Pericardium fibroblast (primary cell): ENCODE measurements around the gene SUZ12.

GRCh38 chr17:30952873-30953553, 17.8 kb upstream of the RNF135 start:
- RAMPAGE, long total RNA: no peak

DNA sequence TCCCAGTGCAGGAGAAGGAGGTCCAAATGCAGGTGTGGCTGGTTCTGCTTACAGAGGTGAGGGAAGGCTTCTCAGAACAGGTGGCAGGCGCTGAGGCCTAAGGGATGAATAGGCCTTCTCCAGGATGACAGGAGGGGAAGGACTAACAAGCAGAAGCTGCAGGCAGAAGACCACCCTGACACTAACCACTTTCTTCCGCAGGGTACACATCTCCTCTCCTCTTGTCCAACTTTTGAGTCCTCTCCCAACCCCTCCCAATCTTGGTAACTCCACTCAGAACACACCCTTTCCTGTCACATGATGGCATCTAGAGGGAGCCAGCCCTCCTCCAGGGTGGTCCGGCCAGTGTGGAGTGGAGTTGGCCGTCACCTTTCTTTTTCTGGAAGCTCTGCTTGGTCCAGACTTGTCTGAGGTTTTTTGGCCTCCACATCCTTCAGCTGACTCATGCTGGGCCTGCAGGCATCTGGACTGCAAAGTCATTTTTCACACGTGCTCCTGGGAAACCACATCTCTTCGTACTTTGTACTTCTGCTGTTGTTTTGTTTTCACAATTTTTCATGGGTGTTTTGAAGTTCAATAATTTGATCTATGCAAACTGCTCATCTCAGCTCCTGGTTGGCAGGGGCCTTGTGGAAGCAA, 42.7 kb upstream of the NF1 start:
- RAMPAGE, long total RNA: no peak

GRCh38 chr17:31067862-31068392, 26.9 kb upstream of the NF1 start:
- RAMPAGE, long total RNA: no peak

- RAMPAGE, long total RNA: no peak
Measured at GRCh38 chr17:31110994-31111529, 16.3 kb downstream of the NF1 start.

DNA sequence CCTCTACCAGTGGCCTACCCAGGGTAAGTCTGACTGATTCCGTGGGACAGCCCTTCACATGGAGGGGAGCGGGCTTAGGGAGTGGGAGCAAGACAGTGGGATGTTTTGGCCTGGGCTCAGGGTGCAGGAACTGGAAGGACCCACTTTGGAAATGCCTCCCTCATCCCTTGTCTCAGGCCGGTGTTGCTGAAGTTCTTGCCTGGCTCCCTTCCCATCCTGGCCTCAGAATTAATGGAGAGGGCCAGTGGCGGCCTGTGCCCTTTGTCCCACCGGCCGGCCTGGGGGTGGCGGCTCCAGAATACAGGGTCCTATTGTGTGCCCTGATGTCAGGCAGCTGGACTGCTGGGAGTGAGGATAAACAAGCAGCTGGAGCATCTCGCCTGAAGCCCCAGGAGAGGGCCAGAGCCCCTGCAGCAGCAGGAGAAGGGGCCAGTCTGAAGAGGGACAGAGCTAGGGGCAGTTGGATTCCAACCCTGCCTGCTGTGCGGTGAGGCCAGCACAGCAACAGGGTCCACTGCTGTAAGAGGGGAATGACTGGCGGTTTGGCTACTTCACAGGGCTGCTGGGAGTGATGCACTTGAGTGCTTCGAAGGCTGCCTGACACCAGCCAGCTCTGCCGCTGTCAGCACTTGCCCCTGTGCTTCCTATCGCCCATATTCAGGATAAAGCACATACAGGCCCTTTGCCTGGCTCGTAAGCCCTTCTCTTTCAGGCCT, 24.9 kb downstream of the RAB11FIP4 start:
- RAMPAGE, long total RNA: no peak

- RAMPAGE, long total RNA: no peak
Measured at GRCh38 chr17:31457175-31458062, 65.9 kb downstream of the RAB11FIP4 start.

DNA sequence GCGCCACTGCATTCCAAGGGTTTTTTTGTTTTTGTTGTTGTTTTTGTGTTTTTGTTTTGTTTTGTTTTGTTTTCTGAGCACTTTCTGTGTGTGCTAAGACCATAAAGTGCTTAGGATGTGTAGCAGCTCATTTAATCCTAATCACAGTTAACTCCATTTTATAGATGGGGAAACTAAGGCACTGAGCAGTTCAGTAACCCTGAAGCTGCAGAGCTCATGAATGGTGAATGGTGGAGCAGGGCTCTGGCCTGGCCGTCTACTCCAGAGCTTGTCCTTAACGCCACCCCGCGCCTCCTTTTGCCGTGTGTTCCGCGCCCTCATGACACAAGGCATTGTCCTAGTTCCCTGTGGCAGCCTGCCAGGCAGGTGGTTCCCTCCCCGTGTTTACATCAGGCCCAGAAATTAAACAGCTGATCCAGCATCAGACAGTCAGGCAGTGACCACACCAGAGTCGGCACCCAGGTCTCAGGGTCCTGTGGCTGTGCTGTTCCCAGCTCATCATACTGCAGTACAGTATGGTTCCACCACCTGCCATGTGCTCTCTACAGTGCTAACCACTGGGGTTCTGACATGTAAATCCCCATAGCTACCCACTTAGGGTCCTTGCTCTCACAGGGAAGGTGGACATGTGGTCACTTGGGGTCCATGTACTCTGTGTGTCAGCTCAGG, 119.6 kb downstream of the RAB11FIP4 start:
- RAMPAGE, long total RNA: no peak

GRCh38 chr17:31562483-31563048, 171.1 kb downstream of the RAB11FIP4 start:
- RAMPAGE, long total RNA: no peak

DNA sequence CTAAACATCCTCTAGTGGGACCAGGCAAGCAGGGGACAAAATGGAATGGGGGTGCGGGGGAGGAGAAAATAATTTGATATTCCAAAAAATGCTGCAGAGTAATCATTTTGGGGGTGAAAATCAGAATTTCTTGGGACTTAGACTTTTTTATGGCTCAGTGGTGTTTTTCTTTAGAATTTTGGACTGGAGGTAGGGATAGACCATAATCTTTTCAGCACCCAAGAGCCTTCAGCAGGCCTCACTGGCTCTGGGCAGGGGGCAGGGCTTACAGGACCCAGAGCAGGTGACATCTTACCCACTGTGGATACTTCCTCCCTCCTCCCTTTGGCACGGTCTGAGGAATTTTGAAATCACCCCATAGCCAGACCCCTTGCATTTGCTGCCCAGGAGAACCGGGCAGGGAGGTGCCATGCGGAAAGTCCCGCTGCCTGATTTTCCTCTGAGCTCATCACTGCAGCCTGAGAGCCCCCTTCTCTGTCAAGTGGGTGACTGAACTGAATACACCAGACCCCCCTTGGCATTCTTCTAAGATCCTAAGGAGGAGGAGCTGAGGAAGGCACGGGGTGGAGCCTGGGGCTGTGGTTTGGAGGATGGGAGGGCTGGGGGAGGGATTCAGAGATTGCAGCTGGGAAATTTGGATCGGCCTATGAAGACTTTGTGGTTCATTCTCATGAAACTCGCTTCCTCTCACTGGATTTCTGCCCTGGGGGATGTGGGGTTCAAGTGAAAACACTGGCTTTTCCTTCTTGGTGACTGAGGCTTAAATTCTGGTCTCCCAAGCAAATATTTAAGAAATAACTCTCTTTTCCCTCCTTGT, 173.4 kb downstream of the RAB11FIP4 start:
- RAMPAGE, long total RNA: no peak

DNA sequence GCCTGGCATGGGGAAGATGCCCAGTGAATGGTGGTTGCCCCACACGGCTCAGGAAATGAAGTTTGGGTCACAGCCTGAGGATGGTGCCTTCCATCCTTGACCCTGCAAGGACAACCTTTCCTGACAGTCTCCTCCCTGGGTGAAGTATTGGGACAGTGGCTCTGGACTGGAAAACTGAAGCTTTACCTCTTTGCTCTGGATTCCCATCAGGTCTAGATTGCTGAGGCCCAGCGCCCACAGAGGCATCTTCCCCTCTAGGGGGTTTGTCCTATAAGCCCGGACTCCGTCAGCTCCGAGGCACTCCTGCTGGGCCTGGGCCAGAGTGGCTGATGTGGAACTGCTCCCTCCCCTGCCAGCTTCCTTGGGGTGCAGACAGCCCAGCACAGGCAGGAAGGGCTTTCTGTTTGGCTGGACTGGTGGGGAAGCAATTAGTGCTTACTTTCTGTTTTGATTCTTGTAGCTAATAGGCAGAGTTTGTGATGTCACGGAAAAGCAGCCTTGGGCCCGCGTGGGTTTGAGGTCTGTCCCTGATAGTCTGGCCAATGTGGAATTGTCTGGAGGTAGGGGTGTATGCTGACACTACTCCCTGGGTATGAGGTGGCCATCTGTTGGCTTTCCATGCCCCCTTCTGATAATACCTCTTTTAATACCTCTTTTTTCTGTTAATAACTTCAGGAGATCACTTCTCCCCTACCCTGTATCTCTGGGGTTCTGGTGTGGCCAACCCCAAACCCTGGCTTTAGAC, 190.6 kb downstream of the RAB11FIP4 start:
- RAMPAGE, long total RNA: no peak

- RAMPAGE, long total RNA: no peak
Measured at GRCh38 chr17:31762239-31762660, 96.8 kb downstream of the COPRS start.

DNA sequence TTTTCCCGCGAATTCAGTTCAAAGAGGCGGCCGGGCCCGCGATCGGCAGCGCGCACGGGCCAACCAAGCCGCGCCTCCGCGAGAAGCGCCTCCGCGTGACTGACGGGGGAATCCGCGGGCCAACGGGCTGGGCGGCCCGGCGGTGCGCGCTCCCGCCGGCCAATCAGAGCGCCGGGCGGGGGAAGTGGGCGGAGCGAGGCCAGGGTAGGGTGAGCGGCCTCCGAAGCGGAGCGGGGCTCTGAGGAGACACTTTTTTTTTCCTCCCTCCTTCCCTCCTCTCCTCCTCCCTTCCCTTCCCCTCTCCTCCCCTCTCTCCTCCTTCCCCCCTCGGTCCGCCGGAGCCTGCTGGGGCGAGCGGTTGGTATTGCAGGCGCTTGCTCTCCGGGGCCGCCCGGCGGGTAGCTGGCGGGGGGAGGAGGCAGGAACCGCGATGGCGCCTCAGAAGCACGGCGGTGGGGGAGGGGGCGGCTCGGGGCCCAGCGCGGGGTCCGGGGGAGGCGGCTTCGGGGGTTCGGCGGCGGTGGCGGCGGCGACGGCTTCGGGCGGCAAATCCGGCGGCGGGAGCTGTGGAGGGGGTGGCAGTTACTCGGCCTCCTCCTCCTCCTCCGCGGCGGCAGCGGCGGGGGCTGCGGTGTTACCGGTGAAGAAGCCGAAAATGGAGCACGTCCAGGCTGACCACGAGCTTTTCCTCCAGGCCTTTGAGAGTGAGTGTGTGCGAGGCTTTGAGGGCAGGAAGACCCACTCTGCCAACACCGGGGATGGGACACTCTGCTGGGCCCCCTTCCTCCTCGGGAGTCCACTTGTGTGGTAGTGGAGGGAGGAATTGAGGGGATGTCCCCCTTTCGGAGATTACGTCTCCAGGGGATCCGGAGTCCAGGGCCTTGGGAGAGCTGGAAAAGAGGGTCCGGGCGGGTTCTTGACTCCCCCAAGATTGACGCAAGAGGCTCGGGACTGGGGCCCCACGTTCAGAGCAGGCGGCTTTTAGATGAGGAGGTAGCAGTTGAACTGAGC, at the start of gene SUZ12:
Gene SUZ12 (plus strand): TSS at position 191 of the 1,011 bp plus-strand sequence.
- RAMPAGE, long total RNA: no peak

- RAMPAGE, long total RNA: no peak
Measured at GRCh38 chr17:31999083-31999946, 7.9 kb upstream of the LRRC37B start.

DNA sequence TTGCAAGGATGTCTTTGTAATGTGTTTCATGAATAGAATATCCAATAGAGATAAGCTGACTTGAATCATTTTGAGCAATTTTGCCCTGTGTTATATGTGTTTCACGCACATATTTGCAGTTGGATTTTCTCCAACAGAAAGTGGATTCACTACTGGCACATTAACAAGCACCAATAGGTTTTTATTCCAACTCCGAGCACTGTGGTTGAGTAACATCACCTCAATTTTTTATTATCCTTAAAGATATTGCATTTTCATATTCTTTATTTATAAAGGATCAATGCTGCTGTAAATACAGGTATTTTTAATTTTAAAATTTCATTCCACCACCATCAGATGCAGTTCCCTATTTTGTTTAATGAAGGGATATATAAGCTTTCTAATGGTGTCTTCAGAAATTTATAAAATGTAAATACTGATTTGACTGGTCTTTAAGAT, 7.2 kb upstream of the LRRC37B start:
- RAMPAGE, long total RNA: no peak

DNA sequence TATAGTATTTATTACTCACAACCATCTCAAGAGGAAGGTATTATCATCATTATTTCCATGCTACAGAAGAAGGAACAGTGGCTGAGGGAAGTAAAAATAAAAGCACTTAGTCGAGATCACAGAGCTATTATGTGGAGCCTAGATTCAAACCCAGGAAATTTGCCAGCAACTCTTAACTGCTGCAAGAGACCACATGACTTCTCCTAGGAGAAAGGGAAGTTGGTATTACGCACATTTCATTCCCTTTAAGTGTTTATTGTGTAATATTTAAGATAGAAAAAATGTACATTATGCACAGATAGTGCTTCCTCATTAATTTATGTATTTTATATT, 1.0 kb upstream of the RHOT1 start:
- RAMPAGE, long total RNA: no peak

DNA sequence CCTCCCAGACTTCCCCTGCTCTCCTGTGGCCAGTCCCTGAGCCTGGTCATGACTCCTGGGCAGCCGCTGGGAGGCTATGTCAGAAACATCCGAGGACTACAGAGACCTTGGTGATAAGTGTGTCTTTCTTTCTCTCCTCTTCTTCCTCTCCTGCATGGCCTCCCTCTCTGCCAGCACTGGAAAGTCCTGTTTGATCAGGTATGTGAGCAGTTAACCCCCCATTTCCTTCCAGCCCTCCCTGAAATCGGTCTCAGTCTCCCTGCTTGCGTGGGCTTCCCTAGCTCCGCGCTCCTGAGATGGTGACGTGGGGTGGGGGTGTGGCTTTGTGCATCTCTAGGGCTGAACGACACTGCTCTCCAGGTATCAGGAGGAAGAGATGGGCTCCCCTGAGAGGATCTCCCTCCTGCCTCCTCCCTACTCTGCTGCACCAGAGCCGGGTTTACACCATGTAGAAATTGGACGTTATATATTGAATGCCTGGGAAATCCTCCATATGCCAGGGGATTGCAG, 2.2 kb downstream of the RHBDL3 start:
- RAMPAGE, long total RNA: no peak

DNA sequence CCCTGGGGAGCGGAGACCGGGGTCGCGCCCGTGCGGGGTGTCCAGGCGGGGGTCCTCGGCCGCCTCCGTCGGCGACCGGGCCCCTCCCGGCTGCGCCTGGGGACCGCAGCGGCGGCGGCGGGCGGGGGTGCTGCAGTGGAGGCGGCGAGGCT, 275 bp downstream of the CDK5R1 start:
- RAMPAGE, long total RNA: no peak

DNA sequence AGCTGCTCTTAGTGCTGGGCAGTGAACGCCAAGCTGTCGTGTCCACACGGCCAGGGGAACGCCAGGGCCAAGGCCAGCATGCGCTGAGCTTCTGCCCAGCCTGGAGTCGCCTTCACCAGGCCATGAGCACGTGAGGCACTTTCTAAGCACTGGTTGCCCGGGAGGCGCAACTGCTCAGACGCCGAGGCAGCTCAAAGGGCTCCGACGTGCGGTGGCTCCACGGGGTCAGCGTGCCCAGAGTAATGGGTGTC, 9.1 kb downstream of the CDK5R1 start:
- RAMPAGE, long total RNA: no peak

GRCh38 chr17:32503252-32504373, 16.8 kb downstream of the CDK5R1 start:
- RAMPAGE, long total RNA: no peak

DNA sequence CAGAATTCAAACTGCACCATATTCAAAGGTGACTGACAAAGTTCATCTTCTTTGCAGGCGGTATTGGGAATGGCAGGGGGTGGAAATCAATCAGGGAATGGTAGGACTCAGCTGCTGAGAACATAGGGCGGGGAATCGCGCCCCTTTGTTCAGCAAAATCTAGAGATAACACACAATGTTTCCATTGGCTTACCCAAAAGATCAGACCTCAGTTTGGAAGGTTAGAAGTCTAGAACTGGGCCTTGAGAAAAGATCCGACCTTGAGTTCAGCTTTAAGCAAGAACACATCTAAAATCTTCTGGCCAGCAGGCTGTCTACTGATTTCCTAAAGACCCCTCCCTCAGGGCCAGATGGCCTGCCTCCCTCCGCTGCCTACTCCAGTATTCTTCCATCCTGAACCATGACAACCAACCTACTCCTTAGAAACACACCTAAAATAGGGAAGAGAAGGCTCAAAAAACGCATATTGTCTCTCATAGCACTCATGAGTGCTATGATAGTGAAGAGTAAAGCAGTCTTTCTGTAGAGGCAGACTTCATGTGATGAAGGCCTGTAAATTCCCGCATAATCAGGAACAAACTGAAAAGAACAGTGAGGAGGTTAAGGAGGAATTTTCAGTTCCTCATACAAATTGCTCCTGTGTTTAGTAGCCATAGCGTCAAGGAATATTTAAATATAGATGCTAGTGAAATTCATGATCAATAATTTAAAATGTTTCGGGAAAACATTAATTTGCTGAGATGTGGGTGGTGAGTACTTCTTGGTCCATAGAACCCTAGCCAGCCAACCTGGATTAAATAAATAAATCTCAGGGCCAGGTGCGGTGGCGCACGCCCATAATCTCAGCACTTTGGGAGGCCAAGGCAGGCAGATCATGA, 34.3 kb downstream of the CDK5R1 start:
- RAMPAGE, long total RNA: no peak